Measurements from ENCODE around the genes FXYD3, FXYD5, IGFLR1, HSPB6 and KIRREL2.

DNA sequence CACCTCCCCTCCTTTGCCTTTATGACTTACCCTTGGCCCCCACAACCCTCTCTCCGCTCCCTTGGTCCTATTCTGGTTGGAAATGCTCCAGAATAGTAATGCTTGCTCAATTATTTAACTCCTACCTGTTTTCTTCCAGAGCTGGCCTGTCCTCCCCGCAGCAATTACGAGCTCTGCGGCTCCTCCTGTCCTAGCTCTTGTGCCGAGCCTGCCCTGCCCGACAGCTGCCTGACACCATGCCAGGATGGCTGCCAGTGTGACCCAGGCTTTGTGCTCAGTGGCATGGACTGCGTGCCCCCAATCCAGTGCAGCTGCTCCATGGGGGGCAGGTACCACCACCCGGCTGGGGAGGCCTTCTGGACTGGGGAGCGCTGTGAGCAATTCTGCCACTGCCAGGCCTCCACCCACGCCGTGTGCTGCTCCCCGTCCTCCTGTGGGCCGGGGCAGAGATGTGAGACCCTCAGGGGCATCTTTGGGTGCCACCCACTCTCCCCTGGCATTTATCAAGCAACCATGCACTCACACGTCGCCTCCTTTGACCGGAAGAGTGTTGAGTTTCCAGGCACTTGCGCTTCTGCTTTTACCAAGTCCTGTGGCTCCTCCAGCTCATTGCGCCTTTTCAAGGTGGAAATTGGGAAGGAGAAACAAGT lies 9.4 kb upstream of the FXYD3 start:
- RAMPAGE, long total RNA = no peak
- RRBS = no CpG with 5 or more reads among the region's 18 CpGs

DNA sequence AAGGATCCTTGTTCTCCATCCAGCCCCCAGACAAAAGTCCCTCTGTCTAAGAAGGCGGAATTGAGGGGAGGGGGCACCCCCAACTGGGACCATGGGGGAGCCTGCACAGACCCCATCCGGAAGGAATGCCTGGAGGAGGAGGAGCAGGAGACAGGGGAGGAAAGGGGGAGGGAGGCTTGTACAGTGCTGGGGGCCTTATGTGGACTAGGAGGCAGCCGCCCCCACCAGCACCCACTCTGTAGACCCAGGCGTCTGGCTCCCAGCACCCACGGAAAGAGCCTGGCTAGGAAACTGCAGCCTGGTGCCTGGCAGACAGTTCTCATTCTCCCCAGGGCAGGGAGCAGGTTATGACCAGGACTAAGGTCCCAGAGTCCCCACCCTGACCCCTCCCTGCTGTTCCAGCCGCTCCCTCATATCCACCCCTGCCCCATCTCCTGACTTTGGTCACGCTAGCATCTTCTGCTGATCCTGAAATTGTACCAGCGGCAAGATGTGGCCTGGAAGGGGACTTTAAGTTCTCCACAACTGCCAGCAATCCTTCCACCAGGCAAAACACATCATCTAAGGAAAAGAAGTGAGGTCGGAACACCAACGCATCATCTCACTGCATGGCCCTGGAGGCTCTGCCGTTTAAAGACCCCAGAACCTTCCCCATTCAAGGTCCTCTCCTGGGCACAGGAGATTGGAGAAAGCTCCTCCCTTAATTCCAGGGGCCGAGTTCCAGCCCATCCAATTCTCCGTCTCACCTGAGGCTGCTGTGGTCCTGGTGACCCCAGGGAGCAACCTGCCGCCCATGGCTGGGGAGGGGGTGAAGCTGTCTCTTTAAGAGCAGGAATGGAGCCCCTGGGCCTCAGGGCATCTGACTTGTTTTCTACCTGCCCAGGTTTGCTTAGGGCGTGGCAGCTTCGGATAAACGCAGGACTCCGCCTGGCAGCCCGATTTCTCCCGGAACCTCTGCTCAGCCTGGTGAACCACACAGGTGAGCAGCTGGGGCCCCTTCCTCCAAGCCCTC lies at the start of gene FXYD3:
TSS of gene FXYD3 (plus strand) at position 443 of the 1,012 bp plus-strand sequence.
- RAMPAGE, long total RNA = no peak
- RRBS = no CpG with 5 or more reads among the region's 20 CpGs

DNA sequence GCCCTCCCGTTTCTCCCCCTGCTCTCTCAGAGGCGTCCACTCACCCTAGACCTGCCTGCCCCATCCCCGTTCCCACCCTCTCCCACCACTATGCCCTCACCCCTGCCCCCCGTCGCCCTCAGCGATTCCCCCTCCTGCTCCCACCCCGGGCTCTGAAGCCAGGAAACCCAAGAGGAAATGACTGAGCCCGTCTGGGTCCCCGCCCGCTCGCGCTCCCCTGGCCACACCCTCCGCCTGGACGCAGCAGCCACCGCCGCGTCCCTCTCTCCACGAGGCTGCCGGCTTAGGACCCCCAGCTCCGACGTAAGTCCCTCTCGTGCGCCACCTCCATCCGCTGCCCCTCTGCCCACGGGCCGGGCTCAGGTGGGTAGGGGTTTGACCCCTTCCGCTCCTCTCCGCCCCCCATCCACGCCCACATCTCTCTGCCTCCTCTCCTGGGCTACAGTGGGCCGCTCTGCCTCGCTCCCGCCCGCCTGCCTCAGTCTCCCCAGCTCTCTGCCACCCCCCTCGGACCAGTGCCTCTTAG lies at the start of gene FXYD5:
TSS of gene FXYD5 (plus strand) at position 229 of the 526 bp plus-strand sequence.
- RAMPAGE, long total RNA = start-site peak on the plus strand centred at position 243 of the sequence, 59 bp wide, 2,756 and 1,151 reads in 2 replicates
- RRBS = 2% methylated on average over 6 of the region's 34 CpGs

GRCh38 chr19:35156399-35157073 lies 2.0 kb downstream of the FXYD5 start:
- RAMPAGE, long total RNA = no peak
- RRBS = no CpG with 5 or more reads among the region's 9 CpGs

DNA sequence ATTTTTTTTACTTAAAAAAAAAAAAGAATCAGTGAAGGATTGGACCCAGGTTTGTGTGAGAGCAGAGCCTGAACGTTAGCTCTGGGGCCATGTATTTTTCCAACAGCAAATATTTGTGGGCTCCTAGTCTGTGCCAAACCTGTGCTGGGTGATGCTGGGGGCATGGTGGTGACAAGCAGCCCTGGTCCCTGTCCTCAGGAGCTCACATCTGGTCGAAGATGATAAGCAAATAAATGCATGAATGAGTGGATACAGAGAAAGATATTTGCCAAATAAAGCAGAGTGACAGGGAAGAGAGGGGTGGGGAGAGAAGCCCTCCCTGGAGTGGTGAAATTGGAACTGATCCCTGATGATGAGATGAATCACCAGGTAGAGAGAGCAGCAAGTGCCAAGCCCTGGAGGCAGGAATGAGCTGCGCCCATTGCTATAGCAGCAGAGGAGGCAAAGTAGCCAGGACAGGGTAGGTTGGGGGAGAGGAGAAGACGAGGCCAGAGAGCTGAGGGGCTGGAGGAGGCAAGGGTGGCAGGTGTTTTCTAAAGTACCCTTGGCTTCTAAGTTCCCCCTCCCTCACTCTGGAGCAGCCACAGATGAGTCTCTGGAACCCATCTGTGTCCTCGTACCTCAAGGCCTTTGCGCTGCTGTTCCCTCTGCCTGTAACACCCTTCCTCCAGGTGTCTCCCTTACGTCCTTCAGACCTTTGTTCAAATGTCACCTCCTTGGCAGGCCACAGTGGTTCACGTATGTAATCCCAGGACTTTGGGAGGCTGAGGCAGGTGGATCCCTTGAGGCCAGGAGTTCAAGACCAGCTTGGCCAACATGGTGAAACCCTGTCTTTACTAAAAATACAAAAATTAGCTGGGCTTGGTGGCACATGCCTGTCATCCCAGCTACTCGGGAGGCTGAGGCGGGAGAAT lies 13.8 kb downstream of the FXYD5 start:
- RAMPAGE, long total RNA = no peak
- RRBS = no CpG with 5 or more reads among the region's 10 CpGs

- RAMPAGE, long total RNA = no peak
- RRBS = no CpG with 5 or more reads among the region's 4 CpGs
Observed at GRCh38 chr19:35175804-35176091, 21.2 kb downstream of the FXYD5 start.

- RAMPAGE, long total RNA = no peak
- RRBS = no CpG with 5 or more reads among the region's 2 CpGs
Observed at GRCh38 chr19:35195665-35196309, 32.8 kb downstream of the FAM187B start.

GRCh38 chr19:35249236-35249423 lies 328 bp downstream of the LSR start:
- RAMPAGE, long total RNA = no peak
- RRBS = under 1% methylated on average over 7 of the region's 12 CpGs

DNA sequence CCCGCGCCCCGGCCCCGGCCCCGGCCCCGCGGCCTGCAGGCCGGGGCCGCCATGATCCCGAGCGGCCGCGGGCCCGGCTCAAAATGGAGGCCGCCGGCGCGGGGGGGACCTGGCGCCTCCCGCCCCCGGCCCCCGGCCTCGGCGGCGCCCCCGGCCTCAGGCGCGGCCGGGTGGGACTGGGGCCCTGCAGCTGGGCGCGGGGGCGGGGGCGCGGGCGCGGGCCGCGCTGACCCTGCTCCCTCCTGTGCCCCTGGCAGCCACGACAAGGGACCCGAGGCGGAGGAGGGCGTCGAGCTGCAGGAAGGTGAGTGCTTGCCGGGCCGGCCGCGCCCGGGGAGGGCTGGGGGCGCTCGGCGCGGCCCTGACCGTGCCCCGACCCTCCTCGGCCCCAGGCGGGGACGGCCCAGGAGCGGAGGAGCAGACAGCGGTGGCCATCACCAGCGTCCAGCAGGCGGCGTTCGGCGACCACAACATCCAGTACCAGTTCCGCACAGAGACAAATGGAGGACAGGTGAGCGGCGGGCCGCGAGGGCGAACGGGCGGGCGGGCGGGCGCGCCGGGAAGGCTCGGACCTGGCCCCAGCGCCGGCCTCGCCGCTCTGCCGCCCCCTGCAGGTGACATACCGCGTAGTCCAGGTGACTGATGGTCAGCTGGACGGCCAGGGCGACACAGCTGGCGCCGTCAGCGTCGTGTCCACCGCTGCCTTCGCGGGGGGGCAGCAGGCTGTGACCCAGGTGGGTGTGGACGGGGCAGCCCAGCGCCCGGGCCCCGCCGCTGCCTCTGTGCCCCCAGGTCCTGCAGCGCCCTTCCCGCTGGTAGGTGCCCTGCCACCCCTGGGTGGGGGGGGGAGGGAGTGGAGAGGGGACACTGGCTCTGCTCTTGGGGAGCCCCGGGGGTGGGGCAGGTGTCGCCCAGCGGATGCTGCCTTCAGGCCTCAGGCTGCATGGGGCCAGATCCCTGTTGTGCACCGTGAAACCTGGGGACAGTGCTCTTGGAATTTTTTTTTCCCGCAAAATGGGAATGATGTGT lies 741 bp downstream of the USF2 start:
- RAMPAGE, long total RNA = no peak
- RRBS = no CpG with 5 or more reads among the region's 106 CpGs

DNA sequence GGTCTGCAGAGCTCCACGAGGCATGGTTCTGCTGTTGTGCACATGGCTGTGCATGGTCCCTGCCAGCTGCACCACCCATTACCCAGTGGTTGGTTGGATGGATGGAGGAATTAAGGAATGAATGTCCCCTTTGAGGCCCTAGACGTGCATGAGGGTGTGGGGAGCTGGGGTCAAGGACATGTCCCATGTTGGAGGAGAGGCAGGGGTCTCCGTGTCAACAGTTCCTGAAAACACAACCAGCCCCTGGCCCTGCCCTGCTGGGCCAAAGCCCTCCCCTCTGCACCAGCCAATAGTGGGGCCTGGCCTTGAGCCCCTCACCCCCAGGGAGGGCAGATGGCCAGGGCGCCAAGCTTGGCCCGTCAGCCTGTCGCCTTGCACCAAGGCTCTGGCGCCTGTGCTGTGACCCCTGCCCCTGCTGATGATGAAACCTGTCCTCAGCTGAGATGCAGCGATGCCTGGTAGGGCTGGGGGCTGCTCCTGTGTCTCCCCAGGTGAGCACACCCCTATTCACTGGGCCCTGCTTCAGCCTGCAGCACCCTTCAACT lies 2.4 kb upstream of the HAMP start:
- RAMPAGE, long total RNA = no peak
- RRBS = no CpG with 5 or more reads among the region's 8 CpGs

- RAMPAGE, long total RNA = no peak
- RRBS = 84% methylated on average over 4 of the region's 14 CpGs
Observed at GRCh38 chr19:35553521-35554002, 8.1 kb downstream of the TMEM147 start.

DNA sequence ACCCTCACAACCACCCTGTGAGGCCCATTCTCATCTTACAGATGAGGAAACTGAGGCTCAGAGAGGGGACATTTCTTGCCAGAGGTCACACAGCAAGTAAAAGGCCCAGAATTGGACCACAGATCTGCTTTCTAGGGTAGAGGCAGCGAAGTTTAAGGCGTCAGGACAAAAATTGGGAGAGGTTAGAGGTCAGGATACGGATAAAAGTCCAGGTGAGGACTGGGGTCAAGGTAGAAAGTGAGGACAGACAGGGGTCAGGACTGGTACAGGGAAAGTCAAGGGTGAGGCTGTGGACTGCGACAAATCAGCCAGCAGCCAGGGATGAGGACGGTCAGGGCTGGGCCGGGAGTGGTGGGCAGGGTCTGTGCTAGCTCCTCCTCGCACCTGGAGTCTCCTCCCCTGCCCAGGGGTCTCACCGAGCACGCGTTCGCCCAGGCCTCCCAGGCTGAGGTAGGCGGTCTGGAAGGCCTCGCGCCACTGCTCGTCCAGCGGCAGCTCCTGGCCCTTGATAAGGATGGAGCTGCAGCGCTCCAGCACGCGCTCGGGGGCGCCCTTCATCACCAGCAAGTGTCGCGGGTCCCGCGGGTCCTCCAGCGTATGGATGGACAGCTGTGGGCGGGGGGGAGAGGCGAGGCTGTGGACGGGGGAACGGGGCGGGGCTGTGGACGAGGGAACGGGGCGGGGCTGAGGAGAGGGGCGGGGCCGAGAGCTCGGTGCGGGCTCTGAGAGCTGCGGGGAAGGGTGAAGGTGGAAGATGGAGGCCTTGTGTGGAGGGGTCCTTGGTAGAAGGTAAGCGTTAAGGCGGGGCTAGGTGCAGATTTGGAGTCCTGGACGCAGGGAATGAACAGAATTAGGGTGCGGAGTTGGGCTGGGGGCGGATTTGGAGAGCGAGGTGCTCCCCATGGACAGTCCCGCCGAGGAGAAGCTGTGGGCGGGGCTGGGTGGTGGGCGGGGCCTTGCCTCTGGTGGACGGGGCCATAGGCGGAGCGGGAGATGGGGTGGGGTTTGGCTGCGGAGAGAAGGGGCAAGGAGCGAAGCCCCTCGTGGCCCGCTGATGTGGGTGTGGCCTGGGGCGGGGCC lies 5.9 kb downstream of the ATP4A start:
- RAMPAGE, long total RNA = no peak
- RRBS = no CpG with 5 or more reads among the region's 57 CpGs

DNA sequence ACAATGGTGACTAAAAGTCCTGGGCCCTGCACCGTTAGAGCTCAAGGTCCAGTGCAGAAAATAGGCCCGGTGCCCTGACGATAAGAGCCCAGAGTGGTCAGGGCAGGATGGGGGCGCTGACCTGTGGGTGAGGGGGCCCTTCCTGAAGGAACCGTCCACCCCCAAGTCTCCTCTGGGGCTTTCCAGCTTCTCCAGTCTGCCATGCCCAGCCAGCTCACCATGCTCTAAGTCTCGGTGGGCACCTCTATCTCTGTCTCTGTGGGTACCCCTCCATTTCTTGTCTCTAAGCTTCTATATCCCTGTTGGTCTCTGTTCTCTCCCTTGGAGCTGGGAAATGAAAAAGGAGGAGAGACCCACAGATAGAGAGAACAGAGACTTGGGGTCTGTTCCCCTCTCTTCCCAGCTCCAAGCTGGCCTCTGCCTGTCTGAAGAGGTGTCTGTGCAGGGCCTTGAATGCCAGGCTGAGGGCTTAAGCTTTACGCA lies 3.5 kb upstream of the ETV2 start:
- RAMPAGE, long total RNA = no peak
- RRBS = no CpG with 5 or more reads among the region's 7 CpGs

DNA sequence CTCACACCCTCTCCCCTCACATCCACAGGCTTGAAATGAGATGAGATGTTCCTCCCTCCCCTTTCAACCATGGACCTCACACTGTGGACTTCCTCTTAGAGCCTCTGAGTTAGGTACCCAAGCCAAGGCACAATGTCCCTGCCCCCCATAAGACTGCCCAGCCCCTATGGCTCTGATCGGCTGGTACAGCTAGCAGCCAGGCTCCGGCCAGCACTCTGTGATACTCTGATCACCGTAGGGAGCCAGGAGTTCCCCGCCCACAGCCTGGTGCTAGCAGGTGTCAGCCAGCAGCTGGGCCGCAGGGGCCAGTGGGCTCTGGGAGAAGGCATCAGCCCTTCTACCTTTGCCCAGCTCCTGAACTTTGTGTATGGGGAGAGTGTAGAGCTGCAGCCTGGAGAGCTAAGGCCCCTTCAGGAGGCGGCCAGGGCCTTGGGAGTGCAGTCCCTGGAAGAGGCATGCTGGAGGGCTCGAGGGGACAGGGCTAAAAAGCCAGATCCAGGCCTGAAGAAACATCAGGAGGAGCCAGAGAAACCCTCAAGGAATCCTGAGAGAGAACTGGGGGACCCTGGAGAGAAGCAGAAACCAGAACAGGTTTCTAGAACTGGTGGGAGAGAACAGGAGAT lies 3.2 kb upstream of the KMT2B start:
- RAMPAGE, long total RNA = no peak
- RRBS = no CpG with 5 or more reads among the region's 7 CpGs

- RAMPAGE, long total RNA = no peak
- RRBS = no CpG with 5 or more reads among the region's 43 CpGs
Observed at GRCh38 chr19:35729953-35731211, 11.9 kb downstream of the IGFLR1 start.

DNA sequence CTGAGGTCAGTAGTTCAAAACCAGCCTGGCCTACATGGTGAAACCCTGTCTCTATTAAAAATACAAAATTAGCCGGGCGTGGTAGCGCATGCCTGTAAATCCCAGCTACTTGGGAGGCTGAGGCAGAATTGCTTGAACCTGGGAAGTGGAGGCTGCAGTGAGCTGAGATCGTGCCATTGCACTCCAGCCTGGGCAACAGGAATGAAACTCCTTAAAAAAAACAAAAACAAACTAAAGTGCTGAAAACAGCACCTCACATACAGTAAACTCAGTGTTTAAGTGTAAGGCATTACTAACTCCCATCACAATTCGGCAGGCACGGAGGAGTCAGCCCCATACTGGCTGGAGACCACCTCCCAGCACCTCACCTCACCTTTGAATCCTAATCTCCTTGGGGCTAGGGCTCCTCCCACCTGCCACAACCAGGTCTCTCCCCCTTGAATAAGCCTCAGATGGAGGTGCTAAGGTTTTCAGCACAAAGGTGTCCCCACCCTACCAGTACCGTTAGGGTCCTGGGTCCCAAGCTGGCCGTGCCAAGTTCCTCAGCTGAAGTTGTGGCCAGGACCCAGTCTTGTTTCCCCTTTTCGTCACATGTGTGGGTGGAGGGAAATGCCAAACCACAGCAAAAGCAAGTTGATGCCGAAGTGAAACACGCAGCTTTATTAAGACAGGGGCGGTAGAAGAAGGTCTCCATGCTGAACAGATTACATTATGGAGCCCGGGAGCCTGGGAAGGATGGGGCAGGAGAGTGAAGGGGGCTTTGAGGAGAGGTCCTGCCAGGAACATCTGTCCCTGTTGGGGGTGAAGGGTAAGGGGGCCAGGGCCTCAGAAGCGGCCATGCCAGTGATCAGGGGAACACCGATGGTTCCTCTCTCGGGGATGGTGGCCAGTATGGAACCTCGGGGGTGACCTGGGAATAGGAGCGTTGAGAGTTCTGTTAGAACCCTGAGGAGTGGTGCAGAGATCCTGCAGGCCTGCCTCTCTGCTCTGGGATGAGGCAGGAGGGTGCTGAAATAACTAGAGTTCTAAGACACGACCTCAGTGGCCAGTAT lies at the start of gene IGFLR1:
TSS of gene IGFLR1 (minus strand) at position 559 of the 1,052 bp plus-strand sequence.
- RAMPAGE, long total RNA = no peak
- RRBS = no CpG with 5 or more reads among the region's 19 CpGs

DNA sequence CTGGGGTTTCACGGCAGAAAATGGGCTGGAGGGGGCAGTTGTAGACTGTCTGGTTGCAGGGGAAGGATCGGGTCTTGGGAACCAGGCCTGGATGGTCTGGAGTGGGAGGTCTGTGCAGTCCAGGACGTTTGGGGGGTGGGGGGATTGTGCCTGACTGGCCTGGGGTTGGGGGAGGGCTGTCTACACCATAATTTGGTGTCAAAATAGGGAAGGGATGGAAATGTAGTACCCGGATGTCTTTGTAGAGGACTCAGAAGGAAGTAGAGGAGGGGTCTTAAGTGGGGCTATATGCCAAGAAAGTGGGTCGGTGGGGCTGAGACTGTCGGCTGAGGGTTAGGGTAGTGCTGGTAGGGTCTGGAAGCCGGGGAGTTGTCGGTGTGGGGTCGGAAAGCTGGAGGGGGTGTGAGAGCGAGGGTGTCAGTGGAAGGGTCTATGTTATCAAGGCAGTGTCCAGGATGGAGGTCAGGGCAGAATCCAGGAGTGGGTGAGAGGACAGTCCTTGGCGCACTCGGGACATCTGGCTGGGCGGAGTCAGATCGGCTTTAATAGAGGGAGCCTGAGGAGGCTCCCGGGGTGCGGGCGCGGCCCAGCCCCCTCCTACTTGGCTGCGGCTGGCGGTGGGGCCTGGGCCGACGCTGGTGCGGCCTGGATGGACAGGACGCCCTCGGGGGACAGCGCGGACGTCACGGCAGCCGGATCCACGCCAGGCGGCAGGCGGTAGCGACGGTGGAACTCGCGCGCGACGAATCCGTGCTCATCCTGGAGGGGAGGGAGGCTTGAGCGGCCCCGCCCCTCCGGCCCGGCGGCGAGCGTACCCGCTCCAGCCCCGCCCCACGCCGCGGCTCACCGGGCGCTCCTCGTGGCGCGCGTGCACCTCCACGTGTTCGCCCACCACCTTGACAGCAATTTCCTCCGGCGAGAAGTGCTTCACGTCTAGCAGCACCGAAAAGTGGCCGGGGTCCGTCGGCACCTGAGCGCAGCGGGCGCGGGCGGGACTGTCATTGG lies 1.6 kb downstream of the HSPB6 start:
- RAMPAGE, long total RNA = no peak
- RRBS = 13% methylated on average over 21 of the region's 73 CpGs

- RAMPAGE, long total RNA = no peak
- RRBS = 2% methylated on average over 2 of the region's 33 CpGs
Observed at GRCh38 chr19:35756765-35757094, at the start of gene HSPB6. Gene HSPB6, minus strand, starts transcription at chr19:35757029.

- RAMPAGE, long total RNA = no peak
- RRBS = 2% methylated on average over 12 of the region's 57 CpGs
Observed at GRCh38 chr19:35856592-35857643, at the start of gene KIRREL2. Gene KIRREL2, plus strand, starts transcription at chr19:35856911.

DNA sequence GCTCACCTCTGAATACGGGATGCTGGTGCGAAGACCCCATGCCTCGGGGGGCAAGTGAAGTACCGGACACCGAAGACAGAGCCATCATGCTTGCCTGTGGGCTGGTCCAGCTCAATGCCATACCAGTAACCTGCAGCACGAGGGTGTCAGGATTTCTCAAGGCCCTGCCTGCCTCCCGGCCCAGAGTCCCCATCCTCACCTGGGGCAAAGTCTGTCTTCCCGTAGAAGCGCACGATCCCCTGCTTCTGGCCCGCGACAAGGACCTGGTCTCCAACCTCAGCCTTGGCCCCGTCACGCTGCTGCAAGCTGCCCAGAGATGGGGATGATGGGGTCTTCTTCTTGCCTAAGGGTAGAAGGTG lies 3.6 kb upstream of the ALKBH6 start:
- RAMPAGE, long total RNA = no peak
- RRBS = no CpG with 5 or more reads among the region's 14 CpGs

Measured in kidney epithelial cell (primary cell).